LUHMES (cell line): ENCODE data around the genes GPR146 and INTS1.

DNA sequence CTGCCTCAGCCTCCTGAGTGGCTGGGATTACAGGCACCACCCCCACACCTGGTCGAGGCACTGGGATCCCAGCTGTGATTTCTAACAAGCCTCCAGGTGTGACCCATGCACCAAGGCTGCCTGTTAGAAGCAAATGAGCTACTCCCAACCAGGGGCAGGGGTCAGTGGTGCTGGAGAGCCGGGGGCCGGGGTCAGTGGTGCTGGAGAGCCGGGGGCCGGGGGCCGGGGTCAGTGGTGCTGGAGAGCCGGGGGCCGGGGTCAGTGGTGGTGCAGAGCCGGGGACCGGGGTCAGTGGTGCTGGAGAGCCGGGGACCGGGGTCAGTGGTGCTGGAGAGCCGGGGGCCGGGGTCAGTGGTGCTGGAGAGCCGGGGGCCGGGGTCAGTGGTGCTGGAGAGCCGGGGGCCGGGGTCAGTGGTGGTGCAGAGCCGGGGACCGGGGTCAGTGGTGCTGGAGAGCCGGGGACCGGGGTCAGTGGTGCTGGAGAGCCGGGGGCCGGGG is 21.1 kb downstream of the ADAP1 start:
- PRO-cap, result no peak

- PRO-cap, result no peak
Measured at GRCh38 chr7:946545-947148, 7.8 kb downstream of the ADAP1 start.

GRCh38 chr7:964740-965470 is 10.4 kb upstream of the ADAP1 start:
- PRO-cap, result no peak

GRCh38 chr7:977521-978310 is 2.4 kb upstream of the COX19 start:
- PRO-cap, result no peak

GRCh38 chr7:1040674-1041324 is 3.5 kb upstream of the GPR146 start:
- PRO-cap, result bidirectional peak, plus-strand start at chr7:1040901, minus-strand start at chr7:1040938

DNA sequence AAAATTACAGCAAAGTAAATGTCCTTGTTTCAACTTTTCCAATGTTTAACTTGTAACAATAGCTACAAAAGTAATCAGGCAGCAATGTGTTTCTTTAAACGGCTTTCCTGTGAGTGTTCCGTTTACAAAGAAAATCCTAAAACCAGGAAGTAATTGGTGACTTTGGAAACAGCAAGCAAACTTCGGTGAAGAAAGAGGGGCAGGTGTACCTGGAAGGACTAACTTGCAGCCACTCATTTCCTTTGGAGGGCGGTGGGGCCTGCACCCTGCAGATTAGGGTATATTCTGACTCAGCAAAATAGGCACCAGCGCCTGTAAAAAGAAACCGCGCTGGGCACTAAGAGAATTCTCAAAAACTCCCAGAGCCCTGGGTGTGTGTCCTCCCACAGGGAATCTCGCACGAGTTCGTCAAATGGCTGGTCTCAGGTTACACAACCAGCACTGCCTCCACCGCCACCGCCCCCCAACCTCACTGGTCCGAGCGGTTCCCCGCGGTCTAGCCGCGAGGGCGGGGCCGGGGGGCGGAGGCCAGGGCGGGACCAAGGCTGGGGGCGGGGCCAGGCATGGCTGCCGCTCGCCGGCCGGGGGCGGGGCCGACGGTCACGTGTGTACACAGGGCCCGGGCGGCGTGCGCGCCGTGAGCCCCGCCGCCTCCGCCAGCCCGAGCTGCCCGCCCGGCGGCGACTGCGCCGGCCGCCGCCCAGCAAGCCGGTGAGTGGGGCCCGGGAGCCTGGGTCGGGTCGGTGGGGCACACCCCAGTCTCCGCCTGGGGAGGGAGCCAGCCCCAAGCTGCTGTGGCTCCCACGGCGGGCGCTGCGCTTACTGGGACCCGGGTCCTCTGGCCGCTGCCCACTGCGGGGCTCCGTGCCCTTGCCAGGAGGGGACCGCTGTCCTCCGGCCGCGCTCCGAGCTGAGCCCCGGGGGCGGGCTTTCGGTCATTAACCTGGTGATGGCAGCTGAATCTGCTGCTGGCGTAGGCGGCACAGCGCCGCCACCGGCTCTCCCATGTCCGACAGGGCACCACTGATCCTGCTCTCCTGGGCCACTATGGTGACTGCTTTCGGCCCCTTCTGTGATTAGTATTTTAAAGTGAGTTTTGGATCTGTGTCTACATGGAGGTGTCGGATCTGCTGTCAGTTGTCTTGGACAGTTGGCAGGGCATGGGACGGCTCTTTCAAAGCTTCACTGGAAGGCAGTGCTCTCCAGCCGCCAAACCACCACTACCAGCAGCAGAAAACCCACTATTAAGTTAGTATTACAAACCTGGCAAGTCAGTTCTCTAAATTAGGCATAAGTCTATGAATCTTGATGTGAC is at the start of gene GPR146:
Gene GPR146, plus strand, starts transcription at position 599 of the 1,315 bp plus-strand sequence.
- PRO-cap, result bidirectional peak, plus-strand start at position 611 of the sequence, minus-strand start at position 359 of the sequence

DNA sequence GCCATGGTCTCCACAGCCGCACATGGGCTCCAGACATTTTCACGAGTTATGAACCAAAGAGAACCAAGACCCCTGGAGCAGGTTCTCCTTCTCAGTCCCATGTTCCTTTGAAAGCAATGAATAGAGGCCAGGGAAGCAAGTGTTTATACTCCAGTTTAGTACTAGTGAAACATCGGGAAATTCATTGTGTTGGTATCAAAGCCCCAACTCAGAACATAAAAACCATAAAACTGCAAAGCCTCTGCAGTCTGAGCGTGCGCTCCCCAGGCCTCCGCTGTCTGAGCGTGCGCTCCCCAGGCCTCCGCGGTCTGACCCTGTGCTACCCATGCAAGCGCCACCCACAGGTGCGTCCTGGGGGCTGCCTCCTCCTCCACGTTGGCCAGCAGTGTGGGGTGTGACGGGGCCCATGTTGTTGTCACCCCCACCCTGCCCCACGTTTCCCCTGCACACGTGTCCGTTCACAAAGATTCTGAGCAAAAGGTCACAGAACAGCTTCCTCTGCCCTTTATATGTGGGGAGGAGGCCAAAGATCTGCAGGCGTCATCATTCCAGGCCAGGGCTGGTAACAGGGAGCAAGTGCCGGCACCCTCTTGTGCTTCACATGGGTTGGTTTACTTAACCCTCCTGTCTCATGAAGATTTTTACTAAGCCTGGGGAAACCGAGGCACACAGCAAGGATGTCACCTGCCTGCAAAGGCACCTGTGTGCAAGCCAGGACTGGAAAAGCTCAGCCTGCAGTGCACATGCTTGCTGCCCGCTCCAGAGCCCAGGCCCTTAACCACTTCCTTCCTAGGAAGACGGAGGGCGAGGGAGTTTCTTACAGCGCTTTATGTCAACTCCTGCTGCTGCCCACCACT is 4.6 kb downstream of the GPR146 start:
- PRO-cap, result no peak

- PRO-cap, result no peak
Measured at GRCh38 chr7:1059894-1060170, 15.5 kb downstream of the GPR146 start.

GRCh38 chr7:1122885-1123516 is 15.0 kb downstream of the C7orf50 start:
- PRO-cap, result no peak

- PRO-cap, result no peak
Measured at GRCh38 chr7:1181441-1181825, 21.4 kb upstream of the ZFAND2A start.

GRCh38 chr7:1431833-1432658 is 27.2 kb downstream of the MICALL2 start:
- PRO-cap, result no peak

DNA sequence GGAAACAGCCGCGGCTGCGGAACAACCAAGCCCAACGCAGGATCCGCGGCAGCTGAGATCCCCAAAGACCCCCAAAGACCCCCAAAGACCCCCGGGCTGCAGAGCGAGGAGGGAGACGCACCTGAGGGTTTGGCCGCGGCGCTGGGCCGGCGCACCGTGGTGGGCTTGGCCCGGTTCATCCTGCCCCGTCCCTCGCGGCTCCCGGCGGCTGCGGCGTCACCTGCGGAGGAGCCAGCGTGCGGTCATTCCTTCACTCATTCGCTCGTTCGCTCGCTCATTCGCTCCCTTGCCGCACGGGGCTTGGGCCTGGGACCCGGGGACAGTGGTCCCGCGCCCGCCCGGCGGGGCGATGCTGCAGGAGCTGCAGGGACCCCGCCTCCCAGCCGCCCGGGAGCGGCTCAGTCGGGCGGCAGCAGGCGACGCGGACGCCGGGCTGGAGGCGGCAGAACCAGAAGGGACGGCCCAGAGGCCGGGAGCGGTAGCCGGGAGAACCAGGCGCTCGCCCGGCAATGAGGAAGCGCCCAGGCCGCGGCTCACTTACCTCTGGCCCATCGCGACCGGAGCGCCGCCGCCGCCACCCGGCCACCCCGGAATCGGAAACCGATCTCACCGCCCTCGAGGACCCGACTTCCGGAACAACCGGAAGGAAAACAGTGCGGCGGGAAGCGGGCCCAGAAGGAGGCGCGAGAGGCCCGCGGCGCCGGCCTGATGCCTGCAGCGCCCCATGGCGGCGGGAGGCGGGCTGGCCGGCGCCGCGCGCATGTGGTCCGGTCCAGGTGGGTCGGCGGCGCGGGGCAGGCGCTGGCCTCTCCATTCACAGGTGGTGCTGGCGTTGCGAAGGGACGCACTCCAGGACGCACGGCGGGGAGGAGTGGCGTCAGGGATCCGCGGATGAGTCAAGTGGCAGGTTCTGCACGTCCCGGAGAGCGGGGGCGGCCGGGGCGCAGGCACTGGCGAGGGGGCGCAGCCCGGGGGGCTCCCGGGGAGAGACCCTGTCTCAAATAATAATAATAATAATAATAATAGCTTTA is at the start of gene INTS1:
Gene INTS1, minus strand, starts transcription at position 608 of the 1,031 bp plus-strand sequence.
- PRO-cap, result bidirectional peak, plus-strand start at position 774 of the sequence, minus-strand start at position 596 of the sequence

DNA sequence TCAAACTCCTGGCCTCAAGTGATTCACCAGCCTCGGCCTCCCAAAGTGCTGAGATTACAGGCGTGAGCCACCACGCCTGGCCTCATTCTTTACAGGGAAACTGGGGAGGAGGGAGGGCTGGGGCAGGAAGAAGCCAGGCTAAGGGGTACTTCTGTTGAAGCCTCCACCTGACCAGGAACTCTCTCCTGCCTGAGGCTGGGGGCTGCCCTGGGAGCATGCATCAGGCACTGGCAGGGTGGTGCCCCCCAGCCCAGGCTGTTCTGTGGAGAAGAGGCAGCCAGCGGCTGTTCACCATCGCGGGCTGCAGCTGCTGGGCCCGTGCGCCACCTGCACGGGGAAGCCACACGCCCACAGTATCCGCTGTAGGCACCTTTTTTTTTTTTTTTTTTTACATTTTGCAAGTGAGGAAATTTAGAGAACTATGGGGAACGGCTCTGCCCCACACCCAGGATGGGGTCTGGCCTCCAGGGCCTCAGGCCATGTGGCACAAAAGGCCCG is 8.5 kb upstream of the INTS1 start:
- PRO-cap, result no peak

GRCh38 chr7:1648120-1648962 is 21.7 kb upstream of the ELFN1 start:
- PRO-cap, result no peak

GRCh38 chr7:1694131-1694637 is 24.1 kb downstream of the ELFN1 start:
- PRO-cap, result no peak

DNA sequence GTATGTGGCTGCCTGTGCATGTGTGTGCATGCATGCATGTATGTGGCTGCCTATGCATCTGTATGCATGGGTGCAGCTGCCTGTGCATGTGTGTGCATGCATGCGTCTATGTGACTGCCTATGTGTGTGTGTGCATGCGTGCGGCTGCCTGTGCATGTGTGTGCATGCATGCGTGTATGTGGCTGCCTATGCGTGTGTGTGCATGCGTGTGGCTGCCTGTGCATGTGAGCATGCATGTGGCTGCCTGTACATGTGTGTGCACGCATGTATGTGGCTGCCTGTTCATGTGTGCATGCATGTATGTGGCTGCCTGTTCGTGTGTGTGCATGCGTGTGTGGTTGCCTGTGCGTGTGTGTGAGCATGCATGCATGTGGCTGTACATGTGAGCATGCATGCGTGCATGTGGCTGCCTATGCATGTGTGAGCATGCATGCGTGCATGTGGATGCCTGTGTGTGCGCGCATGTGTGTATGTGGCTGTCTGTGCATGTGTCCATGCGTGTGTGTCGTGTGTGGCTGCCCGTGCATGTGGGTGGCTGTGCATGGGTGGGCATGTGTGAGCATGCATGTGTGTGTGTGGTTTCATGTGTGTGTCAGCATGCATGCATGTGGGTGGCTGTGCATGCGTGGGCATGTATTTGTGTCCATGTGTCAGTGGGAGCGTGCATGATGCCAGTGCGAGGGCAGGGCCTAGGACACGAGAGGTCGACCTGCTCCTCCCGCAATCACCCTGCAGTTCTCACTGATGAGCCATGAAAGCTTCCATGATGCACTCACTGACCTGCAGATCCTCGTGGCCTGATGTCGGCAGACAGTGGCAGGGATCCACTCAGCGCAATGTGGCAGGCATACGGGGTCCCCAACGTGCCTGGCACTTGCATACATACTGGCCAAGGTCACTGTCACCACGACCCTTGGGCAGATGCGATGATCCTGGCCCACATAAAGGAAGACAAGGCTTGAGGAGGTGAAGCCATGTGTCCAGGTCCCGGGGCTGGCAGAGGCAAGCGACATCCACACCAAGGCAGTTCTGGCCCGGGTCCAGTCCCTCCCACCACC is 218.4 kb downstream of the ELFN1 start:
- PRO-cap, result no peak

GRCh38 chr7:1943852-1944330 is 273.8 kb downstream of the ELFN1 start:
- PRO-cap, result no peak

DNA sequence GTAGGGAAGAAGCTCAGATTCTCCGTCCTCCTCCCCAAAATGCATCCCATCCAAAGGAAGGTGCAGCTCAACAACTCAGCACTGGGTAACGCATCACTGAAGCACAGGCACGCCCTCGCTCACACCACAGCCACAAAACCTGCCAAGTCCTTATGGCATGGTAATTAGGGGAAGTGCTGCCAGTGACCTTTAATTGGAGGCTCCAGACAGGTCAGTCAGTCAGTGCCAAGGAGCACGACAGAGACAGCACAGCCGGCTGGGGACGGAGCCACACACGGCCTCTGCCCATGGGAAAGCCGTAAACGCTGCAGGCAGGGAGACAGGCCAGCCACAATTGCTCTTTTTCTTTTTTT is 146.6 kb downstream of the MAD1L1 start:
- PRO-cap, result no peak

DNA sequence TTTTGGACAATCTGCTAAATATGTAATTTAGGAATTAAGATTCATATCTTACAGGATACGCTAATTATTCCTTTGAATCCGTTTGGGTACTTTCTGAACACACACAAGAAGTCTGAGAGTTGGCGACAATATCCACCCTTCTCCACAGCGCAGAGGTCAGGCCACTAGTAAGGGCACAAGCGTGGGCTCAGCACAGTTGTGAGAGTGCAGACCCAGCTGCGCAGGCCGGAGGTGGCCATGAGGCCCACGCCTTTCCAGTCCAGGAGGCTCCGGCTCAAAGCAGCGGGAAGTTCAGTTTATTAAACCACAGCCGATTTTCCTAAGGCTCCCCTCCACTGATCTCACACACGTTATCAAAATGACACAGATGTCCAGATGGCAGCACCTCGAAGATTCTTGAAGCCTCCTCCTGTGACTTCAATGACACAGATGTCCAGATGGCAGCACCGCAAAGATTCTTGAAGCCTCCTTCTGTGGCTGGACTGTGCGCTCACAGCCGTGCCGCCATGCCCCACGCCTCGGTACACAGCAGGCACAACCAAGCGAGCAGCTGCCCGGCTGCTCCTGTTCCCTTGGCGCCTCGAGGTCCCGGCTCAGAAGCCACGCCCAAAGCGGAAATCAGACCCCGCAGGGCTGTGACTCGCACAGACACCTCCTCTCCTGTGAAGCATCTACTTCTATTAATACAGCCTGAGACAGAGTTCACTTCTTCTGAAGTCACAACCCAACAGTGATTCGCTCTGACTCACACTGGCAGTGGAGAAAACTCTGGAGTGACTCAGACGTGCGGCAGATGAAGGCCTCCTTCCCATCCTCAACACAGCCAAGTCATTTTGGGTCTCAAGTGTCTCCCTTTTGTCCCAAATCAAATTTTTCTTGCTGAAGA is 122.7 kb downstream of the MAD1L1 start:
- PRO-cap, result bidirectional peak, plus-strand start at position 704 of the sequence, minus-strand start at position 540 of the sequence

DNA sequence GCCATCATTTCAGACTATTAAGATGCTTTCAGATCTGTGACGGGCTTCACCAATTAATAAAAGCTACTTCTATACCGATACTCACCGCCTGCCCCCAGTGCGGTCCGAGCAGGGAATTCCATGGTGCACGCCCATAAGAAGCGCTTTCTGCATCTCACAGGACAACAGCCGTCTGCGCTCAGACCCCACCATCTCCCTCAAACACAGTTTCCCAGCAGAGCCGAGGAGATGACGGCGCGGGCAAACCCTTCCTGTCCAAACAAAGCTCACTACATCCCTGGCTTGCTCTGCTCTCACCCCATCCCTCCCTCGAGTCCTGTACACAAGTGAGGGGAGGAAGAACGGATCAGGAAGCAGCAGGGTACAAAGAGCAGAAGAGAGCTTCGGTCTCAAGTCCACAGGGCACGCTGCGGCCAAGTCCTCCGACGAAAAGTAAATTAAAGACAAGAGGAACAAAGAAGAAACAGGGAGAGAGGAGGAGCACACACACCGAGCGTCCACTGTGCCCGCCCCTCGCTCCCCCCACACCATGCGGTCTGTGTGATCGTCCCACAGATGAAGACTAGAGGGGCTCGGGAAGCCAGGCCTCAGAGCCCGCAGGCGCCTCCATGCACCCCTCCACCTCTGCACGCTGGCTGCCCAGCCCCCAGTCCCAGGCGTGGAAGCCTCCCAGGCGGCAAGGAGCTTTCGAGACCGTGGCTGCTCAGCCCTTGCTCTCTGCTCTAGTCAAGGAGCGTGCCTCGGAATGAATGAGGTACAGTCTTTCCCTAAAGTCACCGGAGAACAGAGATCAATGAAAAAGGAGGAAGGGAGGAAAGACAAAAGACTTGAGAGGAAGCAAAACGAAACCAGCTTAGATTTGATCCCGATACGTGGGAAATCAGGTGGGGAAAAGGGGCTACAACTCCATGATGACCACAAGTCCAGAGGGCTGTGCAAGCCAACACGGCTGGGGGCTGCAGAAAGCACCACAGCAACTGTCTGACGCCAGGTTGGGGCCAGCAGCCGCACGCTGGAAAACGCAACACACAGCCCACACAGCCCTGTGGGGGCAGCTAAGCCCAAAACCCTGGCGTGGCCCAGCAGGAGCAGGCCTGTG is 121.7 kb downstream of the MAD1L1 start:
- PRO-cap, result no peak